Ishikawa (cell line): Measurements from ENCODE around the genes GALNT1 and SLC14A1.

- RRBS: 2% methylated on average over 31 of the region's 101 CpGs
Measured at GRCh38 chr18:35581659-35582500, at the start of gene GALNT1. Gene GALNT1 (plus strand): TSS chr18:35581740.

DNA sequence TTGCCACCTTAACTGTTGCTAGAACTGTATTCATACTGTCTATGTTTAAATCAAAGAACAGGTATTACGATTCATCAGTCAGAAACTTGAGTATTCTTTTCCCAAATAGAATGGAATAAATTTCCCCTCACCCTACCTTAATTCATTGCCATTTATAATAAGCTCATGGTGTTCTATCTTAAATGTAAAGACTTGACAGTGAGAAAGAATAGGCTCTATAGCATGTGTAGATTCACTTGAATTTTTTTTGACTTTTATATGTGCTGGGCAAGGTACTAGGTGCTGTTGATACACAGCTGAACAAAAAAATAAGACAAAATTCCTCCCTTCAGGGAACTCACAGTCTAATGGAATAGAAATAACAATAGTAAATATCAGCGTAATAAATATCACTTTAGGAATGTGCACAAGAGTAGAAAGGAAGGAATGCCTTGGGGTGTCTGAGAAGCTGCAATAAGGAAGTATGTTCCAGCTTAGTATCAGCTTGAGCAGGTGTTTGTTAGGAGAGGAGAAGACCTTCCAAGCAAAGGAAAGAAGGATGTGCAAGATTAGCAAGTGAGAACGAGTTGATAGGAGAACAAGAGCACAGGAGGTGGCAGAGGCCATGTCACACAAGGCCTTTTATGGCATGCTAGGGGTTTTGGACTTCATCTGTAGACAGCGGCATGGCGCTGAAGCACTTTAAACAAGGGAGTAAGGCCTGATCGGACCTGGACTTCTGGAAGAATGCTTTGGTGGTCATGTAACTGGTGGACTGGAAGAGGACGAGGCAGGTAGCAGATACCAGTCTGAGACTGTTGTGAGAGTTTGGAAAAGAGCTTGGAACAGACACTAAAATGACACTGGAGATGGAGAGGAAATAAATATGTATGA is 74.7 kb downstream of the GALNT1 start:
- RRBS: no CpG with 5 or more reads among the region's 7 CpGs

- RRBS: no CpG with 5 or more reads among the region's 2 CpGs
Measured at GRCh38 chr18:35702875-35703143, 121.3 kb downstream of the GALNT1 start.

DNA sequence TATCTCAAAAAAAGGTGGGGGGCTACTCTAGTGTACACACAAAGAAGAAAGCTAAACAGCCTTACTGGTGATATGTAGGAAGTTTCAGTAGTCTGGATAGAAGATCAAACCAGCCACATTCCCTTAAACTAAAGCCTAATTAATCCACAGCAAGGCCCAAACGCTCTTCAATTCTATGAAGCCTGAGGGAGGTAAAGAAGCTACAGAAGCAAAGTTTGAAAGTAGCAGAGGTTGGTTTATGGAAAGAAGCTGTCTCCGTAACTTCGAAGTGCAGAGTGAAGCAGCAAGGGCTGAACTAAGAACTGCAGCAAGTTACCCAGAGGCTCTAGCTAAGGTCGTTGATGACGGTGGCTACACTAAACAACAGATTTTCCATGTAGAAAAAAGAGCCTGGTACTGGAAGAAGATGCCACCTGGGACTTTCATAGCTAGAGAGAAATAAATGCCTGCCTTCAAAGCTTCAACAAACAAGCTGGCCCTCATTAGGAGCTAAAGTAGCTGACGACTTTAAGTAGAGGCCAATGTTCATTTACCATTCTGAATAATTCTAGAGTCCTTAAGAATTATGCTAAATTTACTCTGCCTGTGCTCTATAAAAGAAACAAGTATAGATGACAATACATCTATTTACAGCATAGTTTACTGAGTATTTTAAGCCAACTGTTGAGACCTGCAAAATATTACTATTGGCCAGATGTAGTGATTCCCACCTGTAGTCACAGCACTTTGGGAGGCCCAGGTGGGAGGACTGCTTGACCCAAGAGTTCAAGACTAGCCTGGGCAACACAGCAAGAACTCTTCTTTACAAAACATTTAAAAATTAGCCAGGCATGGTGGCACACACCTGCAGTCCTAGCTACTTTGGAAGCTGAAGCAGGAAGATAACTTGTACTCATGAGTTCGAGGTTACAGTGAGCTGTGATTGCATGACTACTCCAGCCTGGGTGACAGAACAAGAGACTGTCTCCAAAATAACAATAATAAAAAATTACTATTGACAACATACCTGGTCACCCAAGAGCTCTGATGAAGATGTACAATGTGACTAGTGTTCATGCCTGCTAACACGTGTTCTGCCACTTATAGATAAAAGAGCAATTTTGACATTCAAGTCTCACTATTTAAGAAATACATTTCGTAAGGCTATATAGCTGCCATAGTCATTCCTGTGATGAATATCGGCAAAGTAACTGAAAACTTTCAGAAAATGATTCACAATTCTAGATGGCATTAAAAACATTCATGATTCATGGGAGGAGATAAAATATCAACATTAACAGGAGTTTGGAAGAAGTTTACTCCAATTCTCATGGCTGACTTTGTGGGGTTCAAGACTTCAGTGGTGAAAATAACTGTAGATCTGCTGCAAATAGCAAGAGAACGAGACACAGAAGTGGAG is 44.9 kb downstream of the RPRD1A start:
- RRBS: no CpG with 5 or more reads among the region's 11 CpGs

- RRBS: no CpG with 5 or more reads among the region's 22 CpGs
Measured at GRCh38 chr18:36127985-36128810, 942 bp downstream of the SLC39A6 start.

GRCh38 chr18:36187611-36188660 is 639 bp downstream of the MOCOS start:
- RRBS: 70% methylated on average over 22 of the region's 65 CpGs

DNA sequence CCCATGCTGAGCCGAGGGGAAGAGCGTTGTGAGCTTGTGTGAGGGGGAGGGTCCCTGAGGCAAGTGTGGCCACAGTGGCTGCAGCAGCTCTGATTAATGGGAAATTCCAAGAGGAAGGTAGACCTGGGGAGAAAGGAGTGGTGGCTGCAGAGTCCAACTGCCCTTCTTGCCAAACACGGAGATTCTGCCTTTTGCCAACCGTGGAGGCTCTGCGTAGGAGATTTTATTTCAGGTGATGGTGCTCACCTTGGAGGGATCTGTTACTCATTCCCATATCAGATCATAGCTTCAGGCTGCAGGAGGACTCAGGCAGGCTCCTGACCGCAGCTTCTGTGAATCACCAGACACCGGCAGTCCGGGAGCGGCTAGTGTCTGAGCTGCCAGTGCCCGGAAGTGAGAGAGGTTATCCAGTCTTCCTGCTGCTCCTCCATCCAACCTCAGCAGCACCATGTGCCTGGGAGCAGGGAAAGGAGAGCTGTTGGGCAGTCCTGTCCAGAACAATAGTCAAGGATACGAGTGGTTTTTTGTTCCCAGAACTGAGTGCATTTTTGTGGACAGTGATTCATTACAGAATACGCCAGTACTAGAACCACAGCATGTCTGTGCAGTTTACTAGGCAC is 11.8 kb downstream of the FHOD3 start:
- RRBS: no CpG with 5 or more reads among the region's 12 CpGs

- RRBS: 1% methylated on average over 13 of the region's 66 CpGs
Measured at GRCh38 chr18:37393768-37394875, 171.5 kb downstream of the CELF4 start.

- RRBS: 25% methylated on average over 13 of the region's 63 CpGs
Measured at GRCh38 chr18:37524431-37525165, 41.0 kb downstream of the CELF4 start.

- RRBS: no CpG with 5 or more reads among the region's 7 CpGs
Measured at GRCh38 chr18:44682710-44683517, 2.2 kb downstream of the SETBP1 start.

DNA sequence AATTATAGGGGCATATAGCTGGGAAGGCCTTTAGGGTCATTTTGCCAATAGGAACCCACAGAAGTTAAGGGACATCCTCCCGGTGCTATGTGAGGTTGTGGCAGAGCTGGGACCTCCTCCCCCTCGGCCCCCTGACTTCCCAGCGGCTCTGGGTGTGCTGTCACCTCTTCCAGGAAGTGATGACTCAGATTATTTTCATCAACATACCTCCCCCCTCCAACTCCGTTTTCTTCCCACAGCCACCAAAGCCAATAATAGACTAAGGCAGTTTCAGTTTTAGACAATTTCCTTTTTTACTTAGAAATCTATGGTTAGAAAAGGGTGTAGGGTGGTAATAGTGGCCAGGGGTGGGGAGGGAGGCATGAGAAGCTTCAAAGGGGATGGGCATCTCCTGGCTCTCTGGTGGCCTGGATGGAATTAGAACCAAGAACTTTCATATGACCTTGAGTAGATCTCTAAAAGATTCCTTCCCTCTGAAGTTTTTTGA is 45.0 kb downstream of the SETBP1 start:
- RRBS: no CpG with 5 or more reads among the region's 4 CpGs

DNA sequence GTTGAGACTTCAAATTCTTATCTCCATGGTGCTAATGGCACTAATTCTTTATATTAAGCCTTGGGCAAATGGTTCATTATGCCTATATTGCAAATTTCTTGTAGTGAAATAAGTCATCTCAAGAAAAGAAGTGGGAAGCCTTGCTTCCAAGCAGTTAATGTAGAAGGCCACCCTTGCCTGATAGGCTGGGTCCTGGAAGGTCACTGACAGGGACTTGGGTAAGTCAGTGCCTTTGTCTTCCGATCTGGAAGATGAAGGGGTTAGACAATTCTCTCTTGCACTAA is 103.1 kb downstream of the SETBP1 start:
- RRBS: no CpG with 5 or more reads among the region's 1 CpG

GRCh38 chr18:44823204-44823755 is 142.6 kb downstream of the SETBP1 start:
- RRBS: no CpG with 5 or more reads among the region's 3 CpGs

DNA sequence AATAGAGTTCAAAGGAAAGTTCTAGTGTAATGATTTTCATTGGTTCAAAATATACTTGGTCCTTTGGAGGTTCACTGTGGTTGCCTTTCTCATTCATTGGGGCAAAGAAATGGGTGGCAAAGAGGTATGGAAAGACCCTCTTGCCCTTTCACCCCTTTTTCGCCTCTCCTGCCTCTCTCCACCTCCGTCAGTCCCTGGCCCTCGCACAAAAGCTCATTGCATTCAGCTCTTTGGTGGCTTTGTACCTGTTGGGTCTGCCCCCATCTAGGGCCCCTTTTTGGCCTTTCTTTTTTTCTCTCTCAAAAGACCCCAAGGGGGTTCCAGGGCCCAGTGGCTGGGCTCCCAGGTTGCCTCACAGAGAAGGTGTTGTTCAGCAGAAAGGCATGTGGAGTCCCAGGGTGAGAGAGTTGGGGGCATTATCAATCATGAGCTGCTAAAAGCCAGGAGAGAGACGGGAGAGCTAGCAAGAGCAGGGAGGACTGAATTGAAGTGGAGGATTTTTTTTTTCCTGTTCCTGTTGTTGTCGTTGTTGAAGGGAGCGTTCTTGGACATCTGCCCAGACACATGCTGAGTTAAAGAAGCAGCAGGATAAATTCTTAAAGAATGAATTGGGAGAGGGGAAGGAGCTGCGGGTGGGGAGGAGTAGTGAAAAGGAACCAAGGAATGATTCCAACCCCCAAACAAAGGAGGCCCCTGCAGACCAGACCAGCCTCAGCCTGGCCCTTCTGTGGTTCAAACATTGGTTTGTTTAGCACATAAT is 145.6 kb downstream of the SETBP1 start:
- RRBS: no CpG with 5 or more reads among the region's 7 CpGs

DNA sequence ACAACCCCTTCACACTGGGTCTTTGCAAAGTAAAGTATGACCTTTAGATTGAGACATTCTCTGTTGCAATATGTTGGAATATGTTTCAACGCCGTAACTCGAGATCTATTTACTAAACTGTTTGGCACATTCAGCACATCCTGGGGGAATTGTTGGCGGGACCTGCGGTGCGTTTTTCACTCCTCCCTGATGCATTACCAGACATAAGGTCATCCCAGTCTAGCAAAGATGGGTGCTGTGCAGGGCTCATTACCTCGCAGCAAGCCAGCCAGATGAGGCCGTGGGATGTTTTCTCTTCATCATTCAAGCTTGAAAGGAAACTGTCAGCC is 290.5 kb upstream of the SLC14A2 start:
- RRBS: no CpG with 5 or more reads among the region's 8 CpGs

GRCh38 chr18:45326606-45326854 is 288.7 kb upstream of the SLC14A2 start:
- RRBS: no CpG with 5 or more reads among the region's 2 CpGs

DNA sequence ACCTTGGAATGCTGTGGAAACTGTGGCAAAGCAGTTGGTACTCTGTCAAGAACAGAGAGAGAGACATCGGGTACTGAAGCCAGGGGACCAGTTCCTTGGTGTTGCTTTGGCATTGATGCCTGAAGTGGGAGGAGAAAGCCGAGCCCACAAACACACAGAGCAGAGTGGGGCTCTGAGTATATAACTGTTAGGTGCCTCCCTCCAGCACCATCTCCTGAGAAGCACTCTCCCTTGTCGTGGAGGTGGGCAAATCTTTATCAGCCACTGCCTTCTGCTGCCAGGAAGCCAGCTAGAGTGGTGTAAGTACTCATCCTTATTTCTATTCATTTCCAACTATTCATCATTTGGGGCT is at the start of gene SLC14A1:
Gene SLC14A1, plus strand, starts transcription at position 207 of the 352 bp plus-strand sequence.
- RRBS: no CpG with 5 or more reads among the region's 3 CpGs

DNA sequence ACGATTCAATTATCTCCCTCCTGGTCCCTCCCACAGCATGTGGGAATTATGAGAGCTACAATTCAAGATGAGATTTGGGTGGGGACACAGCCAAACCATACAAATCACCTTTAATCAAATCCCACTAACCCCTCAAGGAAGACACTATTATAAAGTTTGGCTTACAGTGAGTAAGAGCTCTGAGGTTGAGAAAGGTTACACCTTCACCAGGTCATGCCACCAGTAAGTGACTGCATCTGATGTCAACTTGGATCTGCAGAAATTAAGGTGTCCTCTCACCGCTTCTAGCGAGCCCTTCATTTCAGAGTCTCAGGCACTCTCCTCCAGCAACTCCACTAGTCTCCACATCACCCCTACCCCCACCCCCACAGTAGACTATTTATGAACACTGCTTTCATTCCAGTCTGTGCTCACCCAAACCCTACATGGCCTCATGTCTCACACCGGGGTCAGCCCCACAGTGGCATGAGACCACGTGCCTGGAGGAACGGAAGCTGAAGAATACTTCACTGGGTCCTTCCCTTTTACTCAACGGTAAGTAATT is 47.4 kb downstream of the SLC14A1 start:
- RRBS: no CpG with 5 or more reads among the region's 7 CpGs

- RRBS: no CpG with 5 or more reads among the region's 16 CpGs
Measured at GRCh38 chr18:45828763-45829878, 3.6 kb downstream of the SIGLEC15 start.

DNA sequence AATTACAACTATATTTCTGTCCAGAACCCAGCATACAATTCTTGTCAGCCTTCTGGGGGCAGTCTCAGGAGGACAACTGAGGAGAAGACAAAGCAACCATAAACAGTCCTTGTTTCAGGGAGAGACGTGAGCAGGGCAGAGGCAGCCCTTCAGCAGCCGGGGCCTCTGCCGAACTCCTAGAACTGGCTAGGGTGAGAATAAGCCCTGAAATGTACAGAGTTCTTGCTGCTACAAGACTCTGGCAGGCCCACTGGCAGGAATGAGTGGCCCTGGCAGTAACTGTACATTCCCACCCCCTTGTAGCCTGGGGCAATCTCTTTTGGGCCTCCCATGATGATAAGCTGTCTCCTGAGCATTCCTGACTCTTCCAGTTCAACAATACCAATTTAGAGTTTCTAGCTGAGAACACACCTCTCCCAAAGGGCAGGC is 15.4 kb upstream of the C18orf25 start:
- RRBS: no CpG with 5 or more reads among the region's 3 CpGs